GM23248 (cell line): ENCODE data around the gene PTPRB.

GRCh38 chr12:67659114-67659313 is 10.5 kb downstream of the DYRK2 start:
- RAMPAGE, long total RNA = no peak

GRCh38 chr12:67667732-67668391 is 19.3 kb downstream of the DYRK2 start:
- RAMPAGE, long total RNA = no peak

GRCh38 chr12:67772595-67773399 is 124.3 kb downstream of the DYRK2 start:
- RAMPAGE, long total RNA = no peak

DNA sequence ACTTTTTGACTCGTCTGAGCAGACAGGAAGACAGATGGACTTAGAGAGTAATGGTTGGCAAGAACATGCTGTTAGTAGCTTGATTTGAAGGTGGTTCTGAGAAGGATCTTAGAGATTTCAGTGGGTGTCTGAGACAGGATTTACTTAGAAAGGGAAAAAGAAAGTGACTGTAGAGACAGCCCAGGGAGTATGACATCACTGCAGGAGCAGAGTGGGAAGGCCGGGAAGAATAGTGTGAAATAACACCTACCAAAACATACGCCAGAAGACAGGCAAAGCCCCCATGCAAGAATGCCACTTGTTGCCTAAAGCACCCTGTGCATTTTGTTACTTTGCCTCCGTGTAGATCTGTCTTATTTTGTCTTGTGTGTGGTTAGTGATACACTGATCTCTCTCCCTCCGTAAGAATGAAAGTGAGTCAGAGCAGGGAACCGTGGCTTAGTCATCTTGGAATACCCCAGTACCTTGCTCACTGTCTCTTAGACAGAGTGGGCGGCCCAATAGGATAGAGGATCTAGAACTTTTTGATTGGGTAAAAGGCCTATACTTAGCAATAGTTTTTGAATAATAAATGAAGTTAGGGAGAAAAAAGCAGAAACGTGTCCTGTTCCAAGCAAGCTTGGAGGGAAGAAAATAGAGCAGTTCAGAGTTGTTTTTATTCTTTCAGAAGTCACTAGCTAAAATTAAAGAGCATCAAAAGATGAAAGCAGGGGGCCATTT is 179.4 kb downstream of the DYRK2 start:
- RAMPAGE, long total RNA = no peak

GRCh38 chr12:68032074-68032539 is 127.4 kb downstream of the IFNG start:
- RAMPAGE, long total RNA = no peak

DNA sequence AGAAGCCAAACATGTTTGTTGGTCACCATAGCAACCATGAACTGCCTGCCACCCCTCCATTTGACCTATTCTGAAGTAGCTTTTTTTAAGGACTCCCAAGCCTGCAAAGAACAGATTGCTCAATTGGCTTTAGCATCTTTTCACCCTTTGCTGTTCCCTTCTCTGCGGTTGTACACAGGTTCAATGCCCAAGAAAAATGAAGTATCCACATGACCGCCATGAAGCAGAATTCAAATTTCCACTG is 35.9 kb upstream of the MDM1 start:
- RAMPAGE, long total RNA = no peak

DNA sequence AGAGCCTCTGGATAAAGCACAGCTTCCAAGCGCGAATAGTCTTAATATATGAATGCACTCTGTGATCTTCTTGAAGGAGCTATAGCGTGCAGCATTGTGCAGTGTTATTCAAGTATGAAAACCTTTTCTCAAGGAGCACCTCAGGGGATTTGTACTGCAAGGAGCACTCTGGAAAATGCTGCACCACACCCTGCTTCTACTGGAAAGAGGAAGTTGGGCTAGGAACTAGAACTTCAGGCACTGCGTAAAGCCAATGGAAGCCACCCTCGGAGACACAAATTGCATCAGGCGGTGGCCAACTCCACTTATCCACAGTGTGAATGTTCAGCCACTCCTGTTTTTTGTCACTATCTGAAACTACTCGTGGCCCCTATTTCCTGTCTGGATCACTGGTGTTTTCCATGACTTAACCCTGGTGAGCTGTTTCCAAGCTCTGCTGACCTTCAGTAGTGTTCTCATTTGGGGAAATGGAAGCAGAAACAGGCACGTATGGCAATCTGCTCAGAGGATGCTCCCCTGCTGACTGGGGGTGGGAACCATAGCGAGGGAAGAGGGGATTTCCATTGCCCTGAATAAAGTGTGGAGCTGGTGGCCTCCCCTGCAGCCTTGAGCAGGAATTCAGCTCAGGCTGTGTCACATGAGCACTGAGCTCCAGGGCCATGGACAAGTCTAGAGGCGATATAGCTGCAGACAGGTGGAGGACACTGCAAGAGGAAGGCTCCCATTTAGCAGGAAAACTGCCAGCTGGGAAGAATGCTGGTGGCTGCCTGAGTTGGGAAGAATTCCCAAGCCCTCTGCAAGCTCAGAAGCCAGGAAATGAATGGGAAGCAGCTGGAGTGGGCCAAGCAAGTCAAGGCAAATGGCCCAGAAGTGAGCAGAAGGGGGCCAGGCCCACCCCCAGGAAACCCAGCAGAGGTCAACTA is 50.6 kb upstream of the RAP1B start:
- RAMPAGE, long total RNA = no peak

- RAMPAGE, long total RNA = no peak
These were observed 720 bp upstream of the SLC35E3 start for GRCh38 chr12:68745204-68745707.

DNA sequence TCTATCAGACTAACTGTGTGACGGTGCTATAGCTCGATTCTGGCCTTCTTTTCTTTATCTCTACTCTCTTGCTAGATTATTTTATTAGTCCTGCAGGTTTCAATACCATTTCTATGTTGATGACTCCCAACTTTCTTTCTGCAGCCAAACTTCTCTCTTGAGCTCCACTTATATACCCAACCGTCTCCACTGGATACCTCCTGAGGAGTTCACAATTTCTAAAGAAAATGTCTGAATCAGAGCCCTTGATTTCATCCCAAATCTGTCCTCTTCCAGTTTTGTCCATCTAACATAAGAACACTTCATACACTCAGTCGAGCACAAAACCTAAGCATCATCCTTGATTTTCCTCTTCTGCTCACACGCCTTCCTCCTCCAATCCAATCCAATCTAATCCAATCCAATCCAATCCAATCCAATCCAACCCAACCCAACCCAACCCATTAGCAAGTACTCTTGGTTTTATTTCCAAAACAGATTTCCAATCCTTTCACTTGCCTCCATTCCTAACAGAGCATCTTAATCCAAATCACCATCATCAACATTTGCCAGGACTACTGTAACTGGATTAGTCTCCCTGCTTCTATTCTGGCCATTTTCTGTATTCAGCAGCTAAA is 14.6 kb downstream of the CPM start:
- RAMPAGE, long total RNA = no peak

- RAMPAGE, long total RNA = no peak
These were observed 74.5 kb upstream of the CPM start for GRCh38 chr12:69006948-69008310.

GRCh38 chr12:69066425-69066876 is 133.5 kb upstream of the CPM start:
- RAMPAGE, long total RNA = no peak

DNA sequence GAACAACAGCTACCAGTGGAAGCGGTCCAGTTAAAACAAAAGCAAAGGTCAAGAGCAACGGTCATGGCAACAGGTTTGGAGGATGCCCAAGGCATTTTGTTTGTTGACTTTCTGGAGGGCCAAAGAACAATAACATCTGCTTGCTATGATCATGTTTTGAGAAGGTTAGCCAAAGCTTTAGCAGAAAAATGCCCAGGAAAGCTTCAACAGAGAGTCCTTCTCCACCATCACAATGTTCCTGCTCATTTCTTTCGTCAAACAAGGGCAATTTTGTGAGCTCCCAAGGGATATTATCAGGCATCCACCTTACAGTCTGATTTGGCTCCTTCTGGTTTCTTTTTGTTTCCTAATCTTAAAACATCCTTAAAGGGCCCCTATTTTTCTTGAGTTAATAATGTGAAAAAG is 137.7 kb upstream of the CPSF6 start:
- RAMPAGE, long total RNA = no peak

DNA sequence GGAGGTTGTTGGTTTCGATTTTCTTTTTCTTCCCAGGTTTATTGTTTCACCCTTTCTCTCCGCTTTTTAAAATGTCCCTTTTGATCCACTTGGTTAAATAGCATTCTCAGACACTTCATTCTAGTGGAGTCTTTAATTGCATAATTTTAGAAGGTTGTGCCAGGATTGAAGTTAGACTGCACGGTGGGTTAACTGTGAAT is 113.8 kb upstream of the CPSF6 start:
- RAMPAGE, long total RNA = no peak

DNA sequence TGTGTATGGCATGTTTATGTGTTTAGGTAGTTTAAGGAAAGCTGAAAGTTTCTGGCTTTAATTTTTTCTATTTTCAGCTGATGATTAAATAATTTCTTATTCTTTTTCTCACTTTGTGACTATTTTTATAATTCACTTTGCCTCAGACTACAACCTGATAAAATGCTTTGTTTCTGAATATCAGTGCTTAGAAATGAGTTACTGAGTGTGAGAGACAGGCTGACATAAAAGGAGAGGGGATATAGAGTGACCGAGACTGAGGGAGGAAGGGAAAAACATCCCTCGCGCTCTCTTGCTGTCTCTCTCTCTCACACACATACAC is 45.0 kb downstream of the FRS2 start:
- RAMPAGE, long total RNA = no peak

DNA sequence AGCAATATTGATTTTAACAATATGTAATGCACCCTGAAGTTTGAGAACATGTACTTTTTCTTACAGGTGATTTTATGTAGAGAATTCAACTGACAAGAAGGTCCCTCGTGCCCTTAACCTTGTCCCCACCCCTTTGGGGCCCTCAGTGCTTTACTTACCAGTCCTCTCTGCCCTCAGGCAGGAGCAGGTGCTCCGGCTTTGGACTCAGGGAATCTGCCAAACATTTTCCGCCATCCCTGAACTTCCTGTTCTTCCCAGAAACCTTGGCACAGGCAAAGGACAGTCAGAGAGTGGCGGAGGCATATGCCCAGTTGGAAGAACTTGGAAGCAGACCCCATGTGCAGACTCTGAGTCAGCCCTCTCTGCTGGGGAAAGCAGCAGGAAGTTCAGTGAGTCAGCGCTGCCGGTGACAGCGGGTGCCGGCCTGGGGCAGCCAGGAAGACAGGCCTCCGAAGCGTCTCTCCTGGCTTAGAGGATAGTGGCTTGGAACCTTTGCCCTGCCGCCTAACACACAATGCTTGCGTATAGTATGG is 10.1 kb downstream of the BEST3 start:
- RAMPAGE, long total RNA = no peak

GRCh38 chr12:69935435-69936033 is 110.5 kb downstream of the MYRFL start:
- RAMPAGE, long total RNA = no peak

DNA sequence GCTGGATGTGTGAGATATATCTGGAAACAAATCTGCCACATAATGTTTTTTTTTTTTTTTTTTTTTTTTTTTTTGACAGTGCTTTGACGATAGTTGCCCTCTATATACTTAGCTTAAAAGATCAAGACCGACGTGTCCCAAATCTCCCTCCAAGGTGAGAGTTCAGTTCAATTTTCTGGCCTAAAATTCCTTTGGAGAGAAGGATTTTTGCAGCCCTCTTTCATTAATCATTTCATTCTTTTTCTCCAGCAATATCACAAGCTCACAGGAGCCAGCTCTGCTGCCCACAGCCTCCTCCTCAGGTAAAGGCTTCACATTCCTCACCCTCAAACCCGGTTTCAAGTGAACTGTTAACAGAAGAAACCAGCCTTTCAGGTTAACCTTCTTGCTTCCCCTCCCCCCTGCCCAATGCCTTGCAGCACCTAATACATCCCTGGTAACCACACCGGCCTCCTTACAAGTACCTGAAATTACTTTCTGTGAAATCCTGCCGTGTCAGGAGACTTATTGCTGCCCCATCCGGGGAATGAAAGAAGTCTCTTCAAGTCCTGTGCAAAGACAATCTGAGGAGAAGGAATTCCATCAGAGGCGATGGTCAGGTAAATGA is 111.1 kb downstream of the MYRFL start:
- RAMPAGE, long total RNA = no peak

DNA sequence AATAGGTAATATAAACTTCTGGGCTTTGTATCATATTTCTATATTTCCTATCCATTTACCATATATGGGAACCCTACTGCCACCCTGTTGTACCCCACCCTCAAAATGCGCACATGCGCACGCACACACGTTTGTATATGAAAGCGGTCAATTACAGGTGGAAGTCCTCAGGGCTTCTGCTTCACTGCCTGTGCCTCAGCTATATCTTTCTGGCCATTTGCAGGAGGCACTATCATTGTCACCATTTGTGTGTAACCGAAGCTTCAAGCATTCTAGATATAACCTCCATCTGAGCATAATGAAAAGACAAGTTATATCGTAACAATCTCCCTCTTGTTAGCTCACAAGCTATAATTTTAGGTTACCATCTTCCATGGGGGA is 31.3 kb upstream of the KCNMB4 start:
- RAMPAGE, long total RNA = no peak

GRCh38 chr12:70589959-70590403 is 47.2 kb downstream of the PTPRB start:
- RAMPAGE, long total RNA = no peak

DNA sequence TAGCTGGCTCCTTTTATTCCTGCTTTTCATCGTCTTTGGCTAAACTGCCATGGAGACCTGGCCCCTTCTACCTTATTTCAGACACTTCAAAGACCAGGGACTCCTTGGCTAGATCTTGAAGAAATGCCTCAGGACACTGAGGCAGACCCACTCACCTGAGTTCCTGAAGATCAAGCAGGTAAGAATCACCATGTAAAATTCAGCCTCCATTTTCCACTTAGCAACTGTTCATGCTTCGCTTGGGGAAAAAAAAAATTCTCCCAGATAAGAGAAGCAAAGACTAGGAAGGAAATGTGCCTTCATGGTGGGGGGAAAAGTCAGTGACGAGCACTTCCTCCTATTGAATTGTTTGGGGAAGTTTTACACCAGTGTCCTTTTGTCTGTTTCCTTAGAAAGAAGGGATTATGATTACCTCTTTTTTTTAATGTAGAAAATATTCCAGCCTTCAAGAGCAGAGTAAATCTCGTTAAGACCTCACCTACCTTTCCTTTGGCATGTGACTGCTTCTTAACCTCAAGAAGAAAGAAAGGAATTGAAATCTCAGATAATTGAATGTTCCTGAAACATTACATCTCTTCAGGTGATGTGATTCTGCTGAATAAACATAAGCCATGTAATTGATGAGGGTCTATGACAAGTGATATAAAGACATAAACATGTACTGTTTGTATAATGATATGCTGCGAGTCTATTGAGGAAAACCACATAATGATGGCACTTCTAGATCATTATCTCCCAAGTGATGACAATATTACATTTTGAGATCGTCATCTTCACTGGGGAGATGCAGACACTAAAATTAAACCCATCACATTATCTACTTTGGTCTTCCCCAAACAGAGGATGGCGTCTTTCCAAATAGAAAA is at the start of gene PTPRB:
Gene PTPRB, minus strand, starts transcription at position 244 of the 866 bp plus-strand sequence.
- RAMPAGE, long total RNA = no peak